Measurements from ENCODE around the gene BPIFB2.

- PRO-cap: no peak
- RAMPAGE, long total RNA: no peak
Measured at GRCh38 chr20:32485370-32485509, 99.9 kb downstream of the NOL4L start.

DNA sequence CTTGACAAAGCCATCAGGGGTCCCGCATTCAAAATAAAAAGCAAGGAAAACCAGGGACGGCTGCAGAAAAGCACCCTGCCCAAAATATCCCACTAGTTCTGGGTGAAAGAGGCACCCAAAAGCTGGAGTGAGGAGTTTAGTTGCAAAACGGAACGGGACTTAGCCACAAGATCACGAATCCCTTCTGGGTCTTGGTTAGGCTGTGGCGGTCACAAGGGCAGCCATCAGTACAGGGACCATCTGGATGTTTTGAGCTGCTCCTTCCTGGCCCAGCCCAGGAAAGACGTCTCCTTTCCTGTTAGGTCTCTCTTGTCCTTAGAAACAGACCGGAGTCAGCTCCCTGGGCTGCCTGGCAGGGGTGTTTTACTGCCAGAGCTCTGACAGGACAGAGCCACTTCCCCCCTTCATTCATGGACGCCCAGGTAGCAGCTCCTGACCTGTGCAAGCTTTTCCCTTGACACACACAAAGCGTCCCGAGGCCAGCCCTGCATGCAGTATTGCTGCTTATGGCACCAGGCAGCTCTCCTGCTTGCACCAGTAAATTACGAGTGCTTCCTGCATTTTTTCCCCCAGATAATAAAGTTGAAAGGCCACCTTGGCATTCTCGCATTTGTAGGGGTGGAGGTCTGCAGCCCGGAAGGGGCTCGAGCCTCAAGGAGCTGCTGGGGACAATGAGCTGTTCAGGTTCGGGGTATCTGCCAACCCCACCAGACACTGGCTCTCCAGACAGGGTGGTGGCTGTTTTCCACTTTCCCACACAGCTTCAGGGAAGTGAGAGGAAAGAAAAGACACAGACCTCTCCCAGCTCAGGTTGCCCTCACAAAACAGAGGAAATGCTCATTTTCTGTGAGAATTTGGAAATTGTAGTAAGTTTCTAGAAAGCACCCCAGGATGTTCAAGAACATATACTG, 87.4 kb downstream of the NOL4L start:
- PRO-cap: no peak
- RAMPAGE, long total RNA: no peak

DNA sequence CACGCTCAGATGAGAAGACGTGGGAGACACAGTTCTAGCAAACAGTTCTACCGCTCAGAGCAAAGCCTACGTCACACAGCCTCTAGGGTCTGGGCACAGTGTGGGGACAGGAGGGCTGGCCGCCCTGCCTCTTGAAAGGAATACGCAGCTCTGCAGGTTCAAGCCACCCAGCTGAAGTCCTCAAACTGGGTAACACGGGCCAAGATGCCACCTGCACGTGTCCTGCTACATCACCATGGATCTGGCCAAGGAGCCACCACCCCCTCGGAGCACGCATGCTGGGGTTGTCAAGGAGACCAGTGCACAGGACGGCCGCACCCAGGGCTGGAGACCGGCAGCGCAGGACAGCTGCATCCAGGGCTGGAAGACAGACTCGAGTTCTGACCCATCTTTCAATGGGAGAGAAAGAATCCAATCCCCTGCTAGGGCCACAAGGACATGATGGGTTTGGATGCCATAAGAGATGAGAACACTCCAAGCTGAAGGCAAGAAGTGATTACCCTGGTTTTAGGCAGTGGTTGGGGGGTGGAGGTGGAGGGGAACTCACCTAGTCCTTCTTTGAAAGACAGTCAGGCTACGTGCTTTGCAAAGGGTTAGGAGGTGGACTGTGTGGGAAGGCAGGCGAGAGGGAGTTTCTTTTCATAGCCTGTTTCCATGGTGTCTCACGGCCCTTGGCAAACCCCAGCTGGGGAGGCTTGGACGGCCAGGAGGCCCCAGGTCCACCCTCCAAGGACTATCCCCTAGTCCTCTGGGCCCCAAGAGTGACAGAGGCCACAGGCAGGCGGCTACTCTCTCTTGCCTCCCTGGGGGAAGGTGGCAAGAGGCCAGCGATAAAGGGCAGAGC, 74.7 kb downstream of the NOL4L start:
- PRO-cap: no peak
- RAMPAGE, long total RNA: no peak

DNA sequence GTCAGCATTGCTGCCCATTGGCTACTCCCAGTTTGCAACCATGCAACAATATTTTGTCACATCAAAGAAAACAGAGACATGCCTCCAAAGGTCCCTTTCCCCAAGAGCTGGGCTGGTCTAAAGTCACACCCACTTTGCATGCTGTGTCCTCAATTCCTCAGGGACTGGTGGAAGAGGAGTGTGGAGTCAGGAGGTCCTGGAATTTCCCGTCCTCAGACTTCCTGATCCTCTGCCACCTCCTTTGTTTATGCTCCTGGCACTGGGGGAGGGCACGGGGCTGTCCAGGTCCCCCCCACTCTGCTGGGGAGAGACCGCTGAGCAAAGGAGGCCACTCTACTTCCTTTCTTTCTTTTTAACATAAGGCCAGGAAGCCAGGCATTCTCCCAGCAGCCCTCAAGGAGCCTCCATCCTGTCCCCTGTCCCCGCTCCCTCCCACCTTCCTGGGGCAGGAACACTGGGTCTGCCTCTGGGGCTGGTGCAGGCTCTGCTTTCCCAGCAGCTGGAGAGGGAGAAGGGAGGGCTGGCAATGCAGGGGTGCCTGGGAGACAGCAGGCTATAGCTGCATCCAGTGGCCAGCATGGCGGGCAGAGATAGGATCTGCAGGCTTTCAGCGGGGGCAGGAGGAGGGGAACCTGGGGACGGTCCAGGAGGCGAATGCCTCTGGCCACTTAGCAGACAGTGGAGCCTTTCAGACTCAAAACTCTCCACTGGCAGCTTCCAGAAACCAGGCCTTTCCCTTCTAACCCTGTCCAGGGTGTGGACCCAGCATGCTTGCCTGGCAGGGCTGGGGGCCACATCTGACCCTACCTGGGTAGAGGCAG, 68.1 kb downstream of the NOL4L start:
- PRO-cap: no peak
- RAMPAGE, long total RNA: no peak

DNA sequence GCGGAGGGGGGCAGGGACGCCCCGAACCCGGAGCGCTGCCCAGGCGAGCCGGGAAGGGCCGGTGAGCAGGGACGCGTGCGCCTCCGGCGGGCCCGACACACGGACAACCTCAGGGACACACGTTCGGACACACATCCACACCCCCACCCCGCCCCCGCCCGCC, 897 bp downstream of the NOL4L start:
- PRO-cap: no peak
- RAMPAGE, long total RNA: no peak

GRCh38 chr20:32681208-32682004, 7.7 kb upstream of the C20orf203 start:
- PRO-cap: no peak
- RAMPAGE, long total RNA: no peak

GRCh38 chr20:32982702-32983406, 21.4 kb downstream of the SUN5 start:
- PRO-cap: no peak
- RAMPAGE, long total RNA: no peak

- PRO-cap: no peak
- RAMPAGE, long total RNA: no peak
Measured at GRCh38 chr20:33007519-33007976, at the start of gene BPIFB2. Gene BPIFB2, plus strand, starts transcription at chr20:33007704.

DNA sequence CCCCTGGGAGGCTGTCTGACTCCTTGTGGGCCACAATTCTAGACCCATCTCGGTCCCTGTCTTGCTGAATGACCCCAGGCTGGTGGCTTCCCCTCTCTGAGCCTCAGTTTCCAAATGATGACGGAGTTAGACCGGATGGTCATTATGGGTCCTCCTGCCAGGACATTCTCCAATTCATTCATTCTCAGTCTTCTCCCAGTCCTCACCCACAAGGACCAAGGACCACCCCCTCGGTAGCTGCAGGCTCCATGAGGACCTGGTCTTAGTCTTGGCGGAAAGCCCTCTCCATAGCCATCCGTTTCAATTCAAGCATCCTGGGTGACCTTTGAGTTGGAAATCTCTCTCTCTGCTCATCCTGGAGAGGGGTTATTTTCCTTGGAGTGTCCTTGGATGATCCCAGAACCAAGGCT, 272 bp upstream of the BPIFA2 start:
- PRO-cap: no peak
- RAMPAGE, long total RNA: no peak

- PRO-cap: no peak
- RAMPAGE, long total RNA: no peak
Measured at GRCh38 chr20:33639841-33640669, 22.1 kb upstream of the C20orf144 start.

DNA sequence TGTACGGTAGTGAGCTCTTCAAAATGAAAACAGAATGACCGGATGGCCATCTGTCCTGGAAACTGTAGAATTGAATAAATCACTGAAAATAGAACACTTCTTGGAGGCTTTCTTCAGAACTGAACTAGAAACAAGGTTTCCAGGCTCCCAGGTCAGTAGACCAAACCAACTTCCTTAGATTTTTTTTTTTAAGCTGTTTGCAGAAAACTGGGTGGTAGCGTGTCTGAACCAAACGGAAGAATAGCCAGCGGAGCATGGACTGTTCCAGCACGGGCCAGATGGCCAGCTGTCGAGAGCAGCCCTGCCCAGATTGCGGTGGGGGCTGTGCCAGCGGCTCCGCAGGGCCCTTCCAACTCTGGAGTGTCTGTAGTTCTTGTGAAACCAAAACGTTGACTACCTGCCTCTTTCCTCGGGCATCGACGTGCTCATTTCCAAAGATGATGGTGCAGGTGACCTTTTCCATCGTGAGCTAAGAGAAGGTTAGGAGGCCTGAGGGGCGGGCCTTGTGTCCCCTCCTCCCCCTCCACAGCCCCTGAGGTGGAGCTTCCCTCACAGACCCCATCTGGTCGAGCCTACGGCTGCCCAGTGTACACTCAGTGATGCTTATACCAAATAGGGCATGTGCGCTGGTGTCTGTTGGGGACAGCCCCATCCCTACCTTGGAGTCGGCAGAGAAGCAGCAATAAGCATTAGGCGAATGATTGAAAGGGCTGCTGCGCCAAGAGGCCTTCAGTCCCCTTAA, 13.0 kb upstream of the C20orf144 start:
- PRO-cap: no peak
- RAMPAGE, long total RNA: no peak

DNA sequence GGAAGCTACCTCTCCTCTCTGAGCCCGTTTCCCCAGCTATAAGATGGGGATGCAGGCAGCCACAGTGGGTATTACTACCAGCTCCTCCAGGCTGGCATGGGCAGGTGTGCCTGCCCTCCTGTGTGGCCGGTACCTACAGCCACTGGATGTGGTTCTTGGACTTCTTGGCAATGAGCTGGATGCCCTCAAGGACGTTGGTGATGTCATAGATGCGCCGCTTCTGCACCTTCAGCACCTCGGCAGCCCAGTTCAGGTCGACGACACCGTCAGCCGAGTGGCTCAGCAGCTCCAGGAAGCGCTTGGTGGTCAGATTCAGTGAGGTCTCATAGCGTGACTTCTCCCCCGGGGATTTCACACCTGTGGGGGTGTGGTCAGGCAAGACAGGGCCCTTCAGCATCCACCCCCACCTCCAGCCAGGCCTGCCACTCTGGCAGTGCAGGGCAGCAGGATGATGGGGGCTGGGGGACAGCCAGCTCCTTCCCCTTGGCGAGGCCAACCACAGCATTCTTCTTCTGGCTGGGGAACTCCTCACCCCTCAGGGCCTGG, 5.5 kb upstream of the NECAB3 start:
- PRO-cap: no peak
- RAMPAGE, long total RNA: no peak

GRCh38 chr20:33826218-33826989, 15.3 kb downstream of the CHMP4B start:
- PRO-cap: no peak
- RAMPAGE, long total RNA: no peak

DNA sequence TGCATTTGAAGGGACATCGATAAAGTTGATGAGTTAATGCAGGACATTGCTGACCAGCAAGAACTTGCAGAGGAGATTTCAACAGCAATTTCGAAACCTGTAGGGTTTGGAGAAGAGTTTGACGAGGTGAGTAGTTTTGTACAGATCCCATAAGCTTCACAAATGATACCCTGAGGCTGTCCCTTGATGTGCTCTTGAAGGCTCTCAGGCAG, 39.7 kb downstream of the CHMP4B start:
- PRO-cap: no peak
- RAMPAGE, long total RNA: no peak

DNA sequence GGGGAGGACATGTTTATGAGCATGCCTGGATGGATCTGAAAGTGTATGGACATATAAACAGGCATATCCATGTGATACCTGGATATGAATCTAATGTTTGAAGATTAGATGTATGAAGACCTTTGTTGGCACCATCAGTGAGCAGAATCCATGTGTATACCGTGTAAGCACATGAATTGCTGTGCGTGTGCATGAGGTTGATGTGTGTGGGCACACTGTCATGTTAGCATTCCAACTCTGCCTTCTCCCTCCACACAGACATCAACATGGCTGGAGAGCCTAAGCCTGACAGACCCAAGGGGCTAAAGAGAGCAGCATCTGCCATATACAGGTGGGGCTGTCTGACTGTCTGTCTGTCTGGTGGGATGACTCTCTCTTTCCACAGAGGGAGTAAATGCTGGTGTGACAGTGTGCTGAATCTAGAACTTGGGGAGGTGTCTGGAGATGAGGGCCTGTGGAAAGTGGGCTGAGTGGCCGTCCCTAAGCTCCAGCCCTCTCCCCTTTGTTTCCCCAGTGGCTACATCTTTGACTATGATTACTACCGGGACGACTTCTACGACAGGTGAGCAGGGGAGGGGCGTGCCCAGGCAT, 38.6 kb downstream of the EIF2S2 start:
- PRO-cap: no peak
- RAMPAGE, long total RNA: no peak

GRCh38 chr20:34105186-34105891, 6.7 kb downstream of the EIF2S2 start:
- PRO-cap: no peak
- RAMPAGE, long total RNA: no peak

DNA sequence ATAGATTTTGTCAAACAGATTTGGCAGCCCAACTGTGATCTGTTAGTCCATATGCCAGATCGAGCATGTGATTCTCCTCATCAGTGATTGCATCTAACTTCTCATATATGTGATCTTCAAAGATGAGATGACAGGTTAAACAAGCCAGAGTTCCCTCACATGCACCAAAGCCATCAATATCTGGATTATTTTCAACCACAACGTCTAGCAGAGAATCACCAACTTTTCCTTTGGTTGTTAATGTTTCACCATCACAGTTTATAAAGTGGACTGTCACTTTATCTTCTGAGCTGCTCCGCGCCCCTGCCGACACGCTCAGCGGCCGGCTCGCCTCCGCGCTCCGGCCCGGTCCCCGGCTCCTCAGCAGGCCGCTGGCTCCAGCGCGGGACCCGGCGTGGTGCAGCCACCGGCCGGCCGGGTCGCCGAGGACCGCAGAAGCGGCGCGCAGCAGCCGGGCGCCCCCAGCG, 40.2 kb upstream of the DYNLRB1 start:
- PRO-cap: no peak
- RAMPAGE, long total RNA: no peak

GRCh38 chr20:34553466-34554074, 4.9 kb upstream of the MAP1LC3A start:
- PRO-cap: no peak
- RAMPAGE, long total RNA: no peak

DNA sequence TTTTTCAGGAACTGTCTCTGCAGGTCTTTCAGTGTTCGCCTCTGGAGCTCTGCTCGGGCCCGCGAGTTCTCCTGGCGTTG, 670 bp upstream of the MAP1LC3A start:
- PRO-cap: no peak
- RAMPAGE, long total RNA: no peak

DNA sequence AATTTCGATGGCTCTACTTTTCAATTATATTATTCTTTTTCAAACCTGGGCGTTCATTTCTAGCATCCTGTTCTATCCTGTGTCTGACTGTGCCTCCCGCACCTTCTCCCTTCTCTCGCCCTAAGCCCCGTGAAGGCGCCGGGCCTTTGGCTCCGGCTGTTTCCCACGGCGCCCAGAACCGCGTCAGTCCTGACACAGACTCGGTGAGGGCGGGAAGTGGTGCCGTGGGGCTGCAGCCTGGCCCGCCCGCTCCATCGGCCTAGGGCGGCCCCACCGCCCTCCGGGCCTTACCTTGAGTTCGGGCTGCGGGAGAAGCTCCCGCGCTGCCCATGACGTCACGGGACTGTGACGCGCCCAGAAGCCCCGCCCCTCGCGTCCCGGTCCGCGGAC, 307 bp upstream of the MAP1LC3A start:
- PRO-cap: bidirectional peak, plus-strand start outside the sequence, minus-strand start at position 331 of the sequence
- RAMPAGE, long total RNA: start-site peak on the minus strand centred at position 328 of the sequence, 42 bp wide, 7 and 9 reads in 2 replicates

Data from urinary bladder (tissue), 3 donors.